ENCODE results near the gene TCF7.

DNA sequence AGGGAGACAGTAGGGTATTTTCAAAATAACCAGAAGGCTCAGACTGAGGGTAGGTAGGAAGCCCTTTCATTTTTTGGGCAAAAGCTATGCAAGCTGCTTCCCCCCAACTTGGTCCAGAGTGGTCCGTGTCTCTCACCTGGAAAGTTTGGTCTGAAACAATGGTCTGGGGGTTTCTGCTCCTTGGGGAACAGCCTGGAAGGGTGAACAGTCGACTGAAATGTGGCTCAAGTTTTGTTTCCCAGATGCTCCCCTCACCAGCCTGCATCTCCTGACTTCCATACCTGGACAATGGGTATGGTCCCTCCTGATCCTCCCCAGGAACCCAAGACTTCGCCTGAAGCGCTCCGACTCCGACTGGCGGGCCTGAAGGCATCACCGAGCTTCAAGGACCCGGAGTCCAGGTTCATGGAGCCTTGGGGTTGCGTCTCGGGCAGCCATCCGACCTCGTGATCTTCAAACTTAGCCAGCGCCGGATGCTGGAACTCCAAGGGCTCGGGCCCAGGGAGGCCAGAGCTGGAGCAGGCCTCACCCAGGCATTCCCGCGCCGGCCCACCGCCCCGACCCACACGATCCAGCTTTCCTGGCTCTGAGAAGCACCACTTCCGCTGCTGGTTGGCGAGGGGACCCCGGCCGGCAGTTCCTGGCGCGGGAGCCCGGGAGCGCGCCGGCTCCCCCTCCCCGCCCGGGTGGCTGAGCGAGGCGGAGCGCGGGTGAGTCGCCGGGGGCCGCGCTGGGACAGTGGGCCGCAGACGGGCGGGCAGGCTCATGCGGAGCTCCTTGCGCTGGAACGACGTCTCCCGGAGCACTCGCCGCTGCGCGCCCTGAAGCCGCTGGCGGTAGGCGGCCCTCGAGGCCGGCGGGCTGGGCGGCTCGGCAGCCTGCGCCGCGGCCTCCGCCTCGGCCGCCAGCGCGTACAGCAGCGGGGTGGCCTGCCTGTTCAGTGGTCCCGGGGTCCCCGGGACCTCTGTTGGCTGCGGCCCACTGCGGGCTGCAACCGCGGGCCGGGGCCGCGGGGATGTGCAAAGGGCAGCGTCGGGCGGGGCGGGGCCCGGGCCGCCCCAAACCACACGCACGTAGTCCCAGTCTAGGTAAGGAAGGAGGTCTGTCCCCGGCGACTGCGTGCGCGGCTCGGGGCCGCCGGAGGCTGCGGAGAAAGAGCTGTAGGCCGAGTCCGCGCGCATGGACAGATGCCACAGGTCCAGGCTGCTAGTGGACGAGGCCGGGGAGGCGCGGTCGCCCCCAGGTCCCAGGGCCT lies 5.1 kb downstream of the SHROOM1 start:
- PRO-cap = no peak

- PRO-cap = no peak
Observed at GRCh38 chr5:132936873-132937328, 26.5 kb downstream of the AFF4 start.

GRCh38 chr5:133049440-133050146 lies 2.2 kb upstream of the HSPA4 start:
- PRO-cap = no peak

GRCh38 chr5:133825432-133826302 lies 142.8 kb downstream of the C5orf15 start:
- PRO-cap = no peak

- PRO-cap = no peak
Observed at GRCh38 chr5:133938021-133938510, 30.4 kb downstream of the C5orf15 start.

DNA sequence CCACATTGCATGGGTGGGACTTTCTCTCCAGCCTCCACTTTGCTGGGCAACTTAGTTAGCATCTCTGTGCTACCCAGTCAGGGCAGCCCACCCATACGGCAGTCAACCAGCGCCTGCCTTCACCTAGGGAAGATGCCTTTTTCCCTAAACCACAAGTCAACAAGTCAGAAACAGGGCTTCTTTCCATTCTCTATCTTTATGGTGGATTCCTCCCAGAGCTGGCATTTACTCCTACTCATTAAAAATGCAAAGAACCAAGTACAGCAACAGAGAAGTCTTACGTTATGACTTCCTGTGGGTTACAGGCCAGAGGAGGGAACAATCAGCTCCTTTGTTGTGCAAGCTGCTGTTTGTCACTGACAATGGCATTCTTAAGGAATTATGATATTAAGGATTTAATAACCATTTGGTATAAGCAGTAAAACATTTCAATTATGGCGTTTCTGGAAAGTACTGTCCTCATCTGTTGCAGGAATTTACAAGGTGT lies 48.9 kb upstream of the VDAC1 start:
- PRO-cap = no peak

GRCh38 chr5:134103349-134103896 lies 11.1 kb upstream of the TCF7 start:
- PRO-cap = no peak

- PRO-cap = bidirectional peak, plus-strand start at chr5:134114701, minus-strand start at chr5:134114540
Observed at GRCh38 chr5:134114124-134115092, at the start of gene TCF7. TSS of gene TCF7 (plus strand) at chr5:134114681.

DNA sequence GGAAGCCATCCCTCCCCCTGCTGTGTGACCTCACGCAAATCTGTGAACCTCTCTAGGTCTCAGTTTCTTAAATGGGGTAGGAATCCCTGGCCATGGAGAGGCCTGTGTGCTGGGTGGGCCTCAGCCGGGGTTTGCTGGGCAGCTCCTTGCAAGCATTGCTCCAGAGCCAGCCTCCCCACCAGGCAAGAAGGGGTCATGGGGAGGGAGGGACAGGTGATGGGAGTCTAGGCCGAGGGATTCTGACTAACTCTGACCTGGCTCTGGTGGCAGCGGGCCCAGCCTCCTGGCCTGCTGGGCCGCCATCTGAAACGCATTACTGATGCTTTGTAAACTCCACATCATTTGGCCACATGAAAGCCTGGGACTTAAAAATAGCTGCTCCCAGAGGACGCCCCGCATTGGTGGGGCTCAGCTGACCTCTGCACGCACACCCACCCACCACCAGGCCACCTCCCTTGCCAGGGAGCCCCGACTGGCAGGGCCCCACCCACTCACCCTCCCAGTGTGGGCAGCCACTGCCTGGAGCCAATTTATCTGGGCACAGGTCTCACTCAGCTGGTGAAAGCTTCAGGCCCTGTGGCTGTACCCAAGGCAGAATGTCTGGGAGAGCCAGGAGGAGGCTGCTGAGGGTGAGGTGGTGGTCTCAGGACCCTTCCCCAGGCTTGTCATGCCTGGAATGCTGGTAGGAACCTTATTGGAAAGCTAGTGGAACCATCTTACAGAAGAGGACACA lies 10.6 kb downstream of the TCF7 start:
- PRO-cap = no peak

GRCh38 chr5:134128278-134128858 lies 13.9 kb downstream of the TCF7 start:
- PRO-cap = no peak

- PRO-cap = no peak
Observed at GRCh38 chr5:134195121-134195671, 18.4 kb upstream of the SKP1 start.

DNA sequence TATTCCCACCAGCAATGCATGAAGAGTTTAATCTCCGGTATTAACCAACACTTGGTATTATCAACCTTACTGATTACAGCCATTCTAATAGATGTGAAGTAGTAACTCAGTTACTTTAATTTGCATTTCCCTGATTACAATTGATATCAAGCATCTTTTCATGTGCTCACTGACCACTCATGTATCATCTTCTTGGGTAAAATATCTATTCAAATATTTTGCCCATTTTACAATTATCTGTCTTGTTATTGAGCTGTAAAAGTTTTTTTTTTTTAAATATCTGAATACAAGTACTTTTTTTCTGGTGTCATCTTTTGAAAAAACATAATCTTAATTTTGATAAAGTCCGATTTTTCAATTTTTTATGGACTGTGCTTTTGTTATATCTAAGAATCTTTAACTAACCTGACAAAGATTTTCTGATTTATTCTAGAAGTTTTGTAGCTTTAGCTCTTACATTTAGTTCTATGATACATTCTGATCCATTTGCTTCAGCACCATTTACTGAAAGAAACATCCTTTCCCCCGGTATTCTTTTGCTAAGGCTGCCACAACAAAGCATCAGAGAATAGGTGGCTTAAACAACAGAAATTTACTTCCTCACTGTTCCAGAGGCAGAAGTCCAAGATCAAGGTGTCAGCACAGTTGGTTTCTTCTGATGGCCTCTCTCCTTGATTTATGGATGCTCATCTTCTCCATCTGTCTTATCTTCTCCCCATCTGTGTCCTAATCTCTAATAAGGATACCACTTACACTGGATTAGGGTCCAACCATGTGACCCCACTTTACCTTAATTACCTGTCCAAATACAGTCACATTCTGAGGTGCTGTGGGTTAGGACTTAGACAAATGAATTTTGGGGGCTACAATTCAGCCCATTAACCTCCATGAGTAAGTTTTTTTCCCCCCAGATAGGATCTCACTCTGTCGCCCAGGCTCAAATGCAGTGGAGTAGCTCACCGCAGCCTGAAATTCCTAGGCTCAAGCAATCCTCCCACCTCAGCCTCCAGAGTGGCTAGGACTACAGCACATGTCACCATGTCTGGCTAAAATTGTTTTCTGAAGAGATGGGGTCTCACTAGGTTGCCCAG lies 22.7 kb downstream of the PPP2CA start:
- PRO-cap = no peak

DNA sequence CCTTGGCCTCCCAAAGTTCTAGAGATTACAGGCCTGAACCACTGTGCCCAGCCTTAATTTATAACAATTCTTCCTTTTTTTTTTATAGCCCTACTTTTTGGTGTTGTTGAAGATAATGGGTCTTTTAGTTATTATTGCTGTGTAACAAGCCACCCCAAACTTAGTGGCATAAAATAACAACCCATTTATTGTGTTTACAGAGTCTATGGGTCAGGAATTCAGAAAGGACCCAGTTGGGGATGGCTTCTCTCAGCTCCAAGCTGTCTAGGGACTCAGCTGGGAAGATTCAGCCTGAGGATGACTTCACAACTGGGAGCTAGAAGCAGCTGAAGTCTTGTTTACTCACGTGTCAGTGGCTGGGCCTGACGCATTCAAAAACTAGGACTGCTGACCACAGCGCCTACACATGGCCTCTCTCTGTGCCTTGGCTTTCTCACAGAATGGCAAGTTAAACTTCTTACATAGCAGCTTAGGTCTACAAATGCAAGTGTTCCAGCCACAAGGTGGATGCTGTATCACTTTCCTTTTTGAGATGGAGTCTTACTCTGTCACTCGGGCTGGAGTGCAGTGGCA lies 16.2 kb upstream of the PPP2CA start:
- PRO-cap = no peak

- PRO-cap = no peak
Observed at GRCh38 chr5:134464771-134465435, 53.2 kb upstream of the CDKN2AIPNL start.

- PRO-cap = unidirectional peak, minus-strand start at chr5:134466466
Observed at GRCh38 chr5:134466256-134467332, 54.9 kb upstream of the CDKN2AIPNL start.

- PRO-cap = no peak
Observed at GRCh38 chr5:134555785-134556442, 30.4 kb downstream of the JADE2 start.

GRCh38 chr5:134569409-134569763 lies 43.9 kb downstream of the JADE2 start:
- PRO-cap = no peak

DNA sequence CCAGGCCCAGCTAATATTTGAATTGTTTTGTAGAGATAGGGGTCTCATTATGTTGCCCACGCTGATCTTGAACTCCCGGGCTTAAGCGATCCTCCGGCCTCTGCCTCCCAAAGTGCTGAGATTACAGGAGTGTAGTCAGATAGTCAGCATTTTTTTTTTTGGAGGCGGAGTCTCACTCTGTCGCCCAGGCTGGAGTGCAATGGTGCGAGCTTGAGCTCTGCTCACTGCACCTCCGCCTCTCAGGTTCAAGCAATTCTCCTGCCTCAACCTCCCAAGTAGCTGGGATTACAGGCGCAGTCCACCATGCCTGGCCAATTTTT lies 1.6 kb upstream of the SAR1B start:
- PRO-cap = no peak

DNA sequence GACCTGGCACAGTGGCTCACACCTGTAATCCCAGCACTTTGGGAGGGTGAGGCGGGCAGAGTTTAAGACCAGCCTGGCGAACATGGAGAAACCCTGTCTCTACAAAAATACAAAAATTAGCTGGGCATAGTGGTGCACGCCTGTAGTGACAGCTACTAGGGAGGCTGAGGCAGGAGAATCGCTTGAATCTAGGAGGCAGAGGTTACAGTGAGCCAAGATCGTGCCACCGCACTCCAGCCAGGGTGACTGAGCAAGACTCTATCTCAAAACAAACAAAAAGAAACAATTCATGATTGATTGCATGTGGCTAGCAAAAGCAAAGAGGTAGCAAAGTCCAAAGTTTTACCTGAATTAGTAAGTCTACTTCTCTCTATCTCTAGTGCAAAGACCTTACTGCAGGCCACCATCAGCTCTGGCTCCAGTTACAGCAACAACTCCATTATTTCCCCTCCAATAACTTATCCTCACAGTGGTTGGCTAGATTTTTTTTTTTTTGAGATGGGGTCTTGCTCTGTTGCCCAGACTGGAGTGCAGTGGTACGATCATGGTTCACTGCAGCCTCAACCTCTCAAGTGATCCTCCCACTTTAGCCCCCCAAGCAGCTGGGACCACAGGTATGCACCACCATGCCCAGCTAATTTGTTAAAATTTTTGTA lies 6.1 kb upstream of the SAR1B start:
- PRO-cap = no peak

- PRO-cap = unidirectional peak, plus-strand start at chr5:135062217
Observed at GRCh38 chr5:135062123-135062453, 28.1 kb upstream of the PITX1 start.

Data from ascending aorta (tissue), 1 donor.